ENCODE results near the genes TAS2R38, PRSS2, TAS2R40, CTAGE6, OR2A12, OR2A42 and CTAGE8.

DNA sequence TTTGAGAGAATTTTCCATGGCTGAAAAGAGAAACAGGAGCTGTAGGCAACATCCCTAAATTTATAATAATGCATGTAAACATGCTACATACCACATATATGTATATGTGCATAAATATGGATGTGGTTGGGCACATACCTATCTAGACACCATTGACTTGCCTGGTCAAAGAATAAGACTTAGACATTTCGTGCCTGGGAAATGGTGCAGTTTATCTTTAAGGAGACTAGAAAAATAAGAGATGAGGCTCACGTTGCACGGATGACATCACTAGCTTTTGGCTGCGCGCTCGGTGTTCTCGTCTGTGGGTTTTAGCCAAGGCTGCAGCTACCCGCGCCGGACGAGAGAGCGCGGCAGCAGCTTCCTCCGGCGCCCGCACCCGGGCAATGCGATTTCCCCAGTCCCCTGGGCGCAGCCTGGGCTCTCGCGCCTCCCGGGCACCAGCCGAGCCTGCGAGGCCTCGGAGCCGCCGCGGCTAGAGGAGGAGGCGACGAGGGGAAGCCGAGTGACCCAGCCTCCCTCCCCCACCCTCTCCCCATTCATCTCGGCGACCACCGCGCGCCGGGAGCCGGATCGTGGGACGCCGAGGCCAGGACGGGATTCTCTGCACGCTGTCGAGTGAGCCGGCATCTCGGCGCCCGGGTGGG lies 1.4 kb upstream of the TMEM178B start:
- RRBS = 5% methylated on average over 19 of the region's 48 CpGs

DNA sequence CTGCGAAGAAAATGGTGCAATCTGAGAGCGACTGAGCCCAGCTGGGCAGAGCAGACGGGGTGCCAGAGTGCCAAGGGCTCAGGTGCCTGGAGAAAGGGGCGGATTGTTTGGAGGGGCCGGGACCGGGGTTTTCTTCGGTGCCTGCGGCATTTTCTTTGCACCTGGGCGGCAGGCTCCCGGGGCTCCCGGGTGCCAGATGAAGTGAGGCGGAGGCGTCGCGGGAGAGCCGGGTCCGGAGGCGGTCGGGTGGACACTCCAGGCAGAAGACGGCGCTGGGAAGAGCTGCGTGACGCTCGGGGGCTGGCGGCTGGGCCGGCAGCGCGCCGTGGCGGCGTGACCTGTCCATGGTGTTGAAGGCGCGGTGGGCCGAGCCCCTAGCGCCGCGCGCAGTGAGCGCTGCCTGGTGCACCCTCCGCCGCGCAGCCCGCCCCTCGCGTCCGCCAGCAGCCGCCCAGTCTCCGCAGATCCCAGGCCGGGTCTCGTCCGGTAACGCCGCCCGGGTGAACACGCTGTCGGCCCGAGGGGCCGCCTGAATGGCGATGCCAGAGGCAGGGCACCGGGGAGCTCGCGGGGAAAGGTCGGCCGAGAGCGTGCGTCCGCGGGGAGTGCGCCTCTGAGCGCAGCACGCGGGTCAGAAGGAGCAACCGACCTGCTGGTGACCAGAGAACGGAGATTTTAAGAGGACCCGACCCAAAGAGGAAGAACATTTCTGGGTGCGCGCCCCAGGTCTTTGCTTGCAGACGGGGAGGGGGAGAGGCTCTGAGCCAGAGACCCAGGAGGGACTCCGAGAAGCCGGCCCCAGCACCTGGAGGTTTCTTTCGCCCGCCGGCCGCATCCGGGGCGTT lies 687 bp upstream of the TMEM178B start:
- RRBS = 4% methylated on average over 18 of the region's 86 CpGs

DNA sequence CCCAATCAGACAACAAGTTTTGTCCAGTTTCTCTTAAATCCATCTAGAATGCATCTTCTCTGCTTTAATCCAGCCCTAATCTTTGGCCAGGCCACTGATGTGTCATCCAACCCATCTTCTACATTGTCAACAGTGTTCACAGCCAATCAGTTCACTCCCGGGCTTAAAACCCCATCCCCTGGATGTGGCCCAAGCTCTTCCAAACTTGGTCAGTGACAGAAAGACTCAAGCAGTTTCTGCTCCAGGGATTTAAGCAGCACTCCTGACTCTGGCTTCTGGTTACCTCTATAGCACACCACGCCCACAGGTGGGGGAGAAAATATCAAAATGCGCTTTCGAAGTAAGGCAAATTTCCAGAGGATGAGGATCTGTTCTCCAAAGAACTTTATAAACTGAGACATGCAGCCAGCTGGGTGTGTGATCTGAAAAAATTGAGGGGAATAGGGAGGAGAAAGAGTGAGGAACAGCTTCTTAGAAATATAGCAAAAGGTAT lies 35.9 kb downstream of the DENND11 start:
- RRBS = no CpG with 5 or more reads among the region's 4 CpGs

DNA sequence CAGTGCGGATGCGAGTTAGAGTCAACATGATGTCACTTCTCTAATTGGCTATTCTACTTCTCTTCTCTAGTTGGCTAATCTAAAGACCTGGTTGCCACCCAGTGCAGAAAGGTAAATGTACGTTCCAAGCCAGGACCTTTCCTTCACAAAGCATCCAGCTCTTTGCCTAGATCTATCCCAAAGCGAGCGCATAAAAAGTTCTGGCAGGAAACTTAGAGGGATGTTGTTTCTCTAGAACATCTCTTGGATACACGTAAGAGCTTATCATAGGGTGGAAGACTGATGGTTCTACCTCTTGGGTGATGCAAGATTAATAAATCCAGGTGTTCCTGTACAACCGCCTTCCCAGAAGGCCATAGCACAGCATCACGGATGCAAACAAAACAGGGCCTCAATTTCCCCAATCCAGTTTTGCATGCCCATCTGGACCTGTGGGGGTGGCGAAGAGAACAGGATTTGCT lies at the start of gene TAS2R38:
TSS of gene TAS2R38 (minus strand) at position 112 of the 461 bp plus-strand sequence.
- RRBS = no CpG with 5 or more reads among the region's 9 CpGs

- RRBS = no CpG with 5 or more reads among the region's 12 CpGs
These were observed 133.2 kb upstream of the PRSS1 start for GRCh38 chr7:142615906-142616653.

- RRBS = no CpG with 5 or more reads among the region's 1 CpG
These were observed 36.1 kb upstream of the PRSS1 start for GRCh38 chr7:142713274-142713473.

- RRBS = no CpG with 5 or more reads among the region's 4 CpGs
These were observed at the start of gene PRSS2 for GRCh38 chr7:142770692-142771060. TSS of gene PRSS2 (plus strand) at chr7:142770970.

DNA sequence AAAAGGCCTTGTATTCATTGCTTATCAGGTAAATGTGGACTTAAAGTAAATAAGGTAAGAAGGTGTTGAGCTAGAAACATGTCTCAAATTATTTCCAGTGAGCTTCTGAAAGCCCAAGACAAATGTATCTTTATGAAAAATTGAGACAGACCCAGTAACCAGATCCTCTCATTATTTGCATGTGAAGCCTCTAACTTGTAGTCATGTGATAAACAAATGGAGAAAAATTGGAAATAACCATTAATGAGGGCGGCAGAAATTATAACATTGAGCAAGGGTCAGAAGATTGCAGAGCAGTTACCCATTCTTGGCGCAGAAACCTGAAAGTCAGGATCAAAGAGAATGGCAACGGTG lies at the start of gene TAS2R40:
TSS of gene TAS2R40 (plus strand) at position 301 of the 354 bp plus-strand sequence.
- RRBS = no CpG with 5 or more reads among the region's 3 CpGs

GRCh38 chr7:143289549-143289840 lies 1.3 kb downstream of the CASP2 start:
- RRBS = no CpG with 5 or more reads among the region's 5 CpGs

DNA sequence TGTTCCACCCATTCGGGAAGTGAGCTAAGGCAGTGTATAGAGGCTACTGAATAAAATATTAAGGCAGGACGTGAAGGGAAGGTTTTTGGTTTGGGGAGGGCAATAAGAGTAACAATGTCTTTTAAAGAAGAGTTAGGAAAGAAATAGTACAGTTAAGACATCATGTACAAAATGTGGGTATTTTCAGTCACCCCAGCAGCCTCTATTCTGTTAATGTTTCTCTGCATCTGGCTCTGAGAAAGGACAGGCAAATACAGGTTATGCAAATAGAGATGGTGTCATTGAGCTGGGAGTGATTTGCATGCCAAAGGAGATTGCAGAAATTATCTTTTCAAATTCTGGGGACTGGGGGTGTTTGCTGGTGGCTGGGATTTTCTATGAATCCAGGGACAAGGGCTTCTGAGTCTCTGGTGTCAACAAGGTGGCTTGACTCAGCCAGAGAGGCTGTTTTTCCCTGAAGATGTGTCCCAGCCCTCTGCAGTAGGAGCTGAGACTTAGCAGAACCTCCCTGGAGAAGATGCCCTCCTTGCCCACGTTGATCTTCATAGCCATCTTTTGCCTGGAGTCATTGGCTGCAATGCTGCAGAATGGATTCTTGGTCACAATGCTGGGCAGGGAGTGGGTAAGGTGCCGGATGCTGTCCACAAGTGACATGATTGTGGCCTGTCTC lies 6.6 kb upstream of the TAS2R60 start:
- RRBS = no CpG with 5 or more reads among the region's 4 CpGs

- RRBS = no CpG with 5 or more reads among the region's 9 CpGs
These were observed 174 bp downstream of the TAS2R41 start for GRCh38 chr7:143477877-143478217.

DNA sequence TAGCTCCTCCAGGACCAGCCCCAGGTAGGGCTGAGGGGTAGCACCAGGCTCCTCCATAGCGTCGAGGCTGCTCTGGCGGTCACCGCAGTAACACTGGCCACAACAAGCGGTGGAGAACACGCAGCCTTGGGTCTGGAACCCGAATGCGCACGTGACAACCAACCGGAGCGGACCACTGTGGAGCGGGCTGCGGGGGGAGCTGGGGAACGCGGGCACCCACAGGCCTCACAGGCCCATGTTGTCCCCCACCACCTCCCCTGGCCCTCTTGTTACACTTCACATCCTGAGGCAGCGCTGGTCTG lies at the start of gene CTAGE6:
TSS of gene CTAGE6 (minus strand) at position 95 of the 302 bp plus-strand sequence.
- RRBS = no CpG with 5 or more reads among the region's 16 CpGs

DNA sequence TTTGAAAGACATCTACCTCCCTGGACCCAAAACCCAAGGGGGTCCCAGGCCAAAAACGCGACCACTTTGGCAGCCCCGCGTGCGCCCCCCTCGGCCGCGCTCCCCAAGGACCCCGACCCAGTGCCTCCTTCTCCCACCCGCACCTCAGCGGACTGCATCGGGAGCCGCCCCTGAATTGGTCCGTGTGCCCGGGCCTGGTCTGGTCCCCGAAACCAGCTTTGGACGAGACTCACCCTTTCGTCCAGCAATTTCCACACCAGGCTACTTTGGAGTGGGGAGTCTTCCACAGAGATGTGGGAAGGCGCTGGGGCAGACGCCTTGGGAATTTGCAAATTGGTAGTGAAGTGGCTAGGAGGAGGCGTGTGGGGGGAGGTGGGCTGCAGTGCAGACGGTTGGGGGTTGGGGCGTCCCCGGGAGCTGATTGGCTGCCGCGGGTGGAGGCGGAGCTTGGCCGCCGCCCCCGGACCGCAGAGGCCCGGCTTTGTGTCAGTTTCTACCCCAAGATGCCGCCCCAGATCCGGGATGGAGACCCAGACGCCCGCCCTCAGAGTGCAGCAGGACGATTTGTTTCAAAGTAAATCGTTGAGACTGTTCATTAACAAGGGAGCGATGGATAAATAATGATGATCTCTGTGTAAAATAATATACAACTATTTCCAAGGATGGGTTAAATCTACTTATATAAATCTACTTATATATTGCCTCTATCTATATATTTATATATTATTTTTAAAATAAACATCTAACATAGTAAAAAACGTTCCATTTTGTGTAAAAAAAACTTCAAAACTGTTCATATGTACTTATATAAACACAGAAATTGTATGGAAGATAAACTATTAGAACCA lies 16.8 kb downstream of the TCAF1 start:
- RRBS = 92% methylated on average over 9 of the region's 40 CpGs

DNA sequence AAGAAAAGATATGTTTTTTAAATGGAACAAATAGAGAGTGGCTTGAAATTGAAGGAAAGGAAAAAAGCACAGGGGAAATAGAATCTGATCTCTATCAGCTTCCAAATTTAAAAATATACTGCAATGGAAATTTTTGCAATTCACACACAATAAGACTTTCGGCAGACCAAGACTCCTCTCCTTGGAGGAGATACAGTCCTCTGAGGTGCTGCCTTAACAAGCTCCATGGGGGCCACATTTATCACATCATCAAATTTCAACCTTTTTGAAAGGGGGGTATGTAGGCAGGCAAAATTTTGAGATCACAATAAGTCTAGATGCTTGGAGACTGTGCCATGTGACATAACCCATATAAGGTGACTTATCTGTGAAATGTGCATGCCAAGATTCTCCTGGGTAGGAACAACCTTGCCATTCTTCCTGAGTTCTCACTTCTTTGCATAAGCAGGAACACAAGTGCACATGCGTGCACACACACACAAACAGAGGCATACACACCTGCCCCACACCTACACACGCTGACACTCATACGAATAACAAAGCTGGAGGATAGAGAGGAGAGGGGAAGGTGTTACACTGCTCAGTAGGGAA lies at the start of gene OR2A12:
TSS of gene OR2A12 (plus strand) at position 377 of the 591 bp plus-strand sequence.
- RRBS = no CpG with 5 or more reads among the region's 4 CpGs

- RRBS = no CpG with 5 or more reads among the region's 3 CpGs
These were observed at the start of gene OR2A42 for GRCh38 chr7:144239475-144239952. TSS of gene OR2A42 (minus strand) at chr7:144239605.

DNA sequence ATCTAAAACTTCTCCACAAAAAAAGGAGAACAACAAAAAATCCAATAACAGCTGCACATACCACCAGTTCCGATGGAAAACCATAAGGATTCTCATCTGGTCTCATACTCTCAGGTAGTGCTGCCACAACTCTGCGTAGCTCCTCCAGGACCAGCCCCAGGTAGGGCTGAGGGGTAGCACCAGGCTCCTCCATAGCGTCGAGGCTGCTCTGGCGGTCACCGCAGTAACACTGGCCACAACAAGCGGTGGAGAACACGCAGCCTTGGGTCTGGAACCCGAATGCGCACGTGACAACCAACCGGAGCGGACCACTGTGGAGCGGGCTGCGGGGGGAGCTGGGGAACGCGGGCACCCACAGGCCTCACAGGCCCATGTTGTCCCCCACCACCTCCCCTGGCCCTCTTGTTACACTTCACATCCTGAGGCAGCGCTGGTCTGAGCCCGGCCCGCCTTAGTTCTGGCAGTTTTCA lies at the start of gene CTAGE8:
TSS of gene CTAGE8 (minus strand) at position 231 of the 470 bp plus-strand sequence.
- RRBS = no CpG with 5 or more reads among the region's 20 CpGs

DNA sequence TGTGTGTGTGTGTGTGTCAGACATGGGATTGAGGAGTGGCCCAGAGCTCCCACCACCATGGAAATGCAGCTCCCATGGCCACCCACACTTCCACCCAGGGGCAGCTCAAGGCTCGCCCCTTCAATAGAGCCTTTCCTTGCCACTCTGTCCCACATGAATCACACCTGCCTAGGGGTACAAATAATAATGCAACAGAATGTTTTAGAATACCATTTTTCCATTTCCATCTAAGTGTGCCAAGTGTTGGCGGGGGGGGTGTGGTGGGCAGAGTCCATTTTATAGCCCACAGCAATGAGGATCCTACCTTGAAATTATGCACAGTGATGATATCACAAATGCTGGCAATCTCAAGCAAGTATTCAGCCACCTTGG lies 19.8 kb downstream of the OR2A1 start:
- RRBS = no CpG with 5 or more reads among the region's 2 CpGs

GRCh38 chr7:144363025-144363393 lies 7.8 kb downstream of the ARHGEF5 start:
- RRBS = no CpG with 5 or more reads among the region's 3 CpGs